Sternocleidomastoid (tissue), 1 donor: ENCODE measurements around a stretch of chr15.

DNA sequence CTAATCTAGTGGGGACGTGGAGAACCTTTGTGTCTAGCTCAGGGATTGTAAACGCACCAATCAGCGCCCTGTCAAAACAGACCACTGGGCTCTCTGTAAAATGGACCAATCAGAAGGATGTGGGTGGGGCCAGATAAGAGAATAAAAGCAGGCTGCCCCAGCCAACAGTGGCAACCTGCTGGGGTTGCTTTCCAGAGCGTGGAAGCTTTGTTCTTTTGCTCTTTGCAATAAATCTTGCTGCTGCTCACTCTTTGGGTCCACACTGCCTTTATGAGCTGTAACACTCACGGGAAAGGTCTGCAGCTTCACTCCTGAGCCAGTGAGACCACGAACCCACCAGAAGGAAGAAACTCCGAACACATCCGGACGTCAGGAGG lies 29.9 kb upstream of the MTHFS start:
- PRO-cap: no peak

GRCh38 chr15:79989498-79990189 lies 18.6 kb upstream of the BCL2A1 start:
- PRO-cap: unidirectional peak, plus-strand start at chr15:79989913

GRCh38 chr15:80017586-80018063 lies 41.9 kb upstream of the ZFAND6 start:
- PRO-cap: no peak

- PRO-cap: no peak
Measured at GRCh38 chr15:80058805-80059056, 745 bp upstream of the ZFAND6 start.

GRCh38 chr15:80159621-80160388 lies 7.0 kb downstream of the FAH start:
- PRO-cap: no peak

DNA sequence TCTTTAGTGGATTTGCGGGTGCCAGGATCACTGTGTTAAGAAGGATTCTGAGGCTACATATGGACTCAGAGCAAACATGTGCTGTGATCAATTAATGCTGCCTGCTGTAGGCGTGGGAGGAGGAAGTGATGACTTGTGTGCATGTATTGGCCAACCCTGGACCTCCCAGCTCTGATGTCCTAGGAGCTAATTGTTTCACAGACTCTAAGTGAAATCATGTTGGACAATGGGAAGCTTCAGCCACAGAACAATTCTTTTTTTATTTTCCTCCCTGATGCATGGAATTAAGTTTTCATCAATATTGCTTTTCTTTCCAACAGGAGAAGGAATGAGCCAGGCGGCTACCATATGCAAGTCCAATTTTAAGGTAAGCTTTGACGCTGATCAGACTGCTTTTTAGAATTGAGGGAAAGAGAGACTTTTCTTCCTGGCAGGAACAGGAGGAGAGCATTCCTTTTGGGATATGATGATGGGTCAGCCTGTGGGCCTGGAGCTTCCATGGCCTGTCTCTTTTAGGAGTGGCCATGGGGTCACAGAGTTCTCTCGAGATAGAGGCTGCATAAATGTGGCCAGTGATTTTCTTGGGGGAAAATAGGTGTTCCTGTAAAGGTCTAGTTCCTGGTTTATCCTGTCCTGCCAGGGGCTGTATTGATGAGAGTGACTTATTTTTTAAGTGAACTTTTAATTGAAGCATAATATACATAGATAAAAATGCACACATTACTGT lies 24.6 kb downstream of the FAH start:
- PRO-cap: no peak

- PRO-cap: no peak
Measured at GRCh38 chr15:80247337-80247747, 4.7 kb downstream of the CTXND1 start.

DNA sequence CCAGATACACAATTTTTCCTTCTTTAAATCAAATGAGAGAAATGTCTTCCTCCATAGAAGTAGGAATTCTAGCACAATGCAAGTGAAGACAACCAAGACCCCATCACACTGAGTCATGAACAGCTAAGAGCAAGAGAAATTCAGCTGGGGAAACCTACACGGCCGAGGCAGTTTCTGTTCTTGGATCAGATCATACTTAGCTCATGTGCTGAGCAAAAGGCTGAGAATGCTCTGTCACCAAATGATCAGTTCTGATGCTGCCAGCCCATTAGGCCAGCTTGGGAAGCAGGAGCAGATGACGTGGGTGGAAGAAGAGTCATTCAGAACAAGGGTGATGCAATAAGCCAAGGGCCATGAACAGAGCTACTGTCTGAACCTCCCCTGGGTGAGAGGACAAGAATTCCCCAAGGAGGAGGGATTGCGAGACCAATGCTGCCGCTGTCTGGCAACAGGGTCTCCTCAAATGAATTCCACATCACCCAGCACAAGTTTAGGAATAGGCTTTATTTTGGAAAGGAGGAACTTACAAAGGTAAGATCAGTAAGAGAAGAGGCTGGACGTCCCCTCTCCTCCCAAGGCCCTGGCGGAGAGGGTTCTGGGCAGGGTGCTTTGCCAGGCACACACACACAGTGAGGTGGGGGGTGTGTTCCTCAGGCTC lies 65.4 kb upstream of the CTXND1 start:
- PRO-cap: no peak

DNA sequence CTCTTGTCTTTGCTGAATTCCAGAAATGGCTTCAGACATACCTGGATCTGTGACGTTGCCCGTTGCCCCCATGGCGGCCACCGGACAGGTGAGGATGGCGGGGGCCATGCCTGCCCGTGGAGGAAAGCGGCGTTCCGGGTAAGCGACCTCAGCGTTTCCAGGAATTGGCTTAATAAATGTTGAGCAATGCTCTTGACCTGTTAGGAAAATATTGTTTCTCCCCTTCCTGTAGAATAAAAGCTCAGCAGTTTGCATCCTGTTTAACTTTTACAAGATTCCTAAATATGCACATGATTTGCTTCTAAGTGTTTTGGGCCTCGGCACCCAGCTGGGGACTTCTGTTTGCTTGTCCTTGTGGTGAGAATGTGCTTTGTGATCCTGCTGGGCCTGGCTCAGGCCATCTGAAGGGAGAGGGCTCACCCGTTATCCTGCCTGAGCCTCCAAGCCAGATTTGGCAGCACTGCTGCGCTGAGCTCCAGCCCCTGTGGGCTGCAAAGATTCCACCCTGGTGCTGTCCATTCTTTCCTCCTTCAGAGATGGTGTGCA lies 46.7 kb downstream of the ARNT2 start:
- PRO-cap: no peak

GRCh38 chr15:80480744-80481278 lies 76.6 kb downstream of the ARNT2 start:
- PRO-cap: no peak

DNA sequence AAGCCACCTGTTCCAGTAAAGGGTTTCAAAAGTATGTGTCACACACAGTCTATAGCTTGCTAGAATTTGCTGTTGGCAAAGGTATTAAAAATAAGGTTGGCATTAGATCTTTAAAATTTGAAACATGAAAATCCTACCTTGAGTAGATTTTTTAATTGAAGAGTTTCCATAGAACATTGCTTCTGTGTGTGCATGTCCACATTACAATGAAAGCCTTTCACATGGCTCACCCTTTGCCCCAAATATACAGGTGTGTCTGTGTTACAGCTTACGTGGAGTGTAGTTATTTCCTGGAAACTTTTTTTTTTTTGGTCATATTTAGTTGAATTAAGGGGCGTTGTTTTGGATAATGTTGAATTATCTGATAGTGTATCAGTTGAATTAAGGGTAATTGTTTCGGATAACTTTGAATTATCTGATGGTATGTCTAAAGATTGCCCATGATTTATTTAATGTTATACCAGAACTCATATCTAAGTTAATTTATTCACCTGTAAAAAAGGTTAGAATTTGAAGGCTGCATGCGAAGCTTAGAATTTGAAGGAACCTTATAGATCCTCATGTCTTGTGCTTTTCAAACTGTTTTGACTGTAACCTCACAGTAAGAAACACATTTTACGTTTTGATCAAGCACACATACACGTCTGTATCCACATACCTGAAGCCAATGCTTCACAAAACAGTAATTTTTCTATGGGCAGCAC lies 2.4 kb downstream of the ABHD17C start:
- PRO-cap: no peak

DNA sequence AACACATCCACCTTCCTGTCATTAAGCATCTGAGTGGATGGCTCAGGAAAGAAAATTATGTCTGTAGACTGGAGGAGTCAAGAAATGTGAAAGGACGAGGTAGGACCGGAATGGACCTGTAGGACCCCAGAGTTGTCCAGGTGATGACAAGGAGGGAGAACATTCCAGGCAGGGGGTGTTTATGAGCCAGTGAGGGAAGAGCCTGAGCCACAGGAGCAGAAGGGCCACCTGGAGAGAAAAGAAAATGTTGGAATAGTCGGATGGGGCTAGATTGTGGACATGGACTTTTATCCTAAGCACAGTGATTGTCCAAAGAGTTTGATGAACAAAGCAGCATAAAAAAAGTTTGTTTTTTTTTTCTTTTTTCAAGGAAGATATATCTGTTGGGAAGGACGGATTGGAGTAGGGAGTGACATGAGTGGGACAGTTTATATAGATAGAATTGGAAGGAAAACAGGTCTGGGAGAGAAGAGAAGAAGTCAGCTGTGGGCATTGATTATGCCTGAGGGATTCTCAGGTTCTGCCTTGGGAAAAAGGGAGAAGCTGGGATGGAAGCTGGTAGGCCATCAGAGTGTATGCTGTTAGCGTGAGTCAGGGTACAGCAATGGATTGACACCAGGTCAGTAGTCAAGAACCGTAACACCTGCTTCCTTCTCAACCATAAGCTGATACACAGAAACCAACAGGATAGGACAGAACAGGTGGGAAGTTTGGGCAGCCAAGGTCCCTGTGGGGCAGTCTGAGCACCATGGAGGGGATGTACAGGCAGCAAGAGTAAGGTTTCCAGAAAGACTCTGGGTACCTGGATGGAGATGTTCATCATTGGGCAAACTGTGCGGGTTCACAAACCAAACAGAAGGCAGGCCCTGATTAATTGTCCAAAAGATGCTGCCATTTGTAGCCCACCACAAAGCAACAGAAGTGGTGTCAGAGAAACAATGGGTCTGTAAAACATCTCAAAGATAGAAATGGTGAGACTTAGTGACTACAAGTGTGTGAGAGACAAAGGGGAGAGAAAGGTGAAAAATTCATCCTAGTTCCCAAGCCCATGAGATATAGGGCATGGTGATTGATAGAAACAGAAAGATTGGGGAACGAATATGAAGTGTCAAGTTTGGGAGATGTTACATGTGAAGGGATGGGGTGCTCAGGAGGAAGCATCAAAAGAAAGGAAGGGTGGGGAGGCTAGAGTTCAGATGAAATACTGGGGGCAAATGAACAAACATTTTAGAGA lies 41.1 kb upstream of the CEMIP start:
- PRO-cap: no peak

DNA sequence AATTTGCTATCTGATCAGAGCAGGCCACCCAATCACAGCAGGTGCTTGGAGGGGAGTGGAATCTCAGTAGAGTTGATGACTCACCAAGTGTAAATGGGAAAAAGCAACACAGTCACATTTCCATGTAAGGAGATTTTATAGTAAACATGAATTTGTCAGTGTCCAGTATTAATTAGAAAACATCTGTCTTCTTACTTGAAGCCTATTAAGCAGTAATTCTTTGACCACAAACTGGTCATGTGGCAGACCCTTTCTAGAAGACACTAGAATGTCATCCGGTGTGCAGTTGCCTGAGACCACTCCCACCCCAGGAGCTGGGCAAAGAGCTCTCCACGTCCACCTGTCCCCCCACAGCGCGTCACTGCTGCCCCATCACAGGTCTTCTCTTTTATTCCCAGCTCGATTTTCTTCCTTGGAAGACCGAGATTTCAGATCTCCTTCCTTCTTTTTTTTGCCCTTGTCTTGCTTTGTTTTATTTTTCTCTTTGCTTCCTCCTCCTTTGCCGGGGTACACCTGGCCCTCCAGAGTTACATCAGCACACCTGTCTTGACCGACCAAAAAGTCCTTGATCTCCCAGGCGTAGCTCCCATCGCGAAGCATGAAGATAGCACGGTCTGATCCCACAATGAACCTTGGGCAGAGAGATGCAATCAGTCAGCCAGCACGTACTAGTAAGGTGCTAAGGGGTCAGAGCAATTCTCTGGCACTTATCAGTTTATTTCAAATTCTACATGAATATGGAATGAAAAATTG lies 10.6 kb downstream of the MESD start:
- PRO-cap: no peak

DNA sequence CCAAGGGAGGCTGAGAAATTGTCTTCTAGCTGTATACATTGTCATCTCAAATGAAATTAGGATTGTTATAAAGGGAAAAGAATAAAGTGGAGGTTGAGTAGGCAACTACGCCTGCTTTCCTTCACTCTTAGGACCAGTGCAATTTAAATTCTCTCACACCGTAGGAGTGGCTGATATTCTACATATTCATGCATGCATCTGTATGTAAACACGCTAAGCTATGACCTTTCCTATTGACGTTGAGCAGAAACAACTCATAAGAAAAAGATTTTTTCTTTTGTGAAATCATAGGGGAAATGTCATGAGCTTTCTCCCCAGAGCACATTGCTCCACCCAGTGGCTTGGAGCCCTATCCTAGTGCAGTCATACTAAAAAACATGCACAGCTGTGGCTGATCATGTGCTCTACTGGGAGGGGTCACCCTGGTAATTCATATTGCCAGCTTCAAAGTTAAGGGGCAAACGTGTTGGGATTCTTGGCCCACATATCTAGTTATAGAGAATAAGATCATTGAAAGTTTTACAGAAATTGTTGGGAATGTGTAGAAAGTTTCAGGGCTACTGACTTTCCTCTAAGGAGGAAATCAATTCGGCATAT lies 1.8 kb upstream of the MESD start:
- PRO-cap: no peak

DNA sequence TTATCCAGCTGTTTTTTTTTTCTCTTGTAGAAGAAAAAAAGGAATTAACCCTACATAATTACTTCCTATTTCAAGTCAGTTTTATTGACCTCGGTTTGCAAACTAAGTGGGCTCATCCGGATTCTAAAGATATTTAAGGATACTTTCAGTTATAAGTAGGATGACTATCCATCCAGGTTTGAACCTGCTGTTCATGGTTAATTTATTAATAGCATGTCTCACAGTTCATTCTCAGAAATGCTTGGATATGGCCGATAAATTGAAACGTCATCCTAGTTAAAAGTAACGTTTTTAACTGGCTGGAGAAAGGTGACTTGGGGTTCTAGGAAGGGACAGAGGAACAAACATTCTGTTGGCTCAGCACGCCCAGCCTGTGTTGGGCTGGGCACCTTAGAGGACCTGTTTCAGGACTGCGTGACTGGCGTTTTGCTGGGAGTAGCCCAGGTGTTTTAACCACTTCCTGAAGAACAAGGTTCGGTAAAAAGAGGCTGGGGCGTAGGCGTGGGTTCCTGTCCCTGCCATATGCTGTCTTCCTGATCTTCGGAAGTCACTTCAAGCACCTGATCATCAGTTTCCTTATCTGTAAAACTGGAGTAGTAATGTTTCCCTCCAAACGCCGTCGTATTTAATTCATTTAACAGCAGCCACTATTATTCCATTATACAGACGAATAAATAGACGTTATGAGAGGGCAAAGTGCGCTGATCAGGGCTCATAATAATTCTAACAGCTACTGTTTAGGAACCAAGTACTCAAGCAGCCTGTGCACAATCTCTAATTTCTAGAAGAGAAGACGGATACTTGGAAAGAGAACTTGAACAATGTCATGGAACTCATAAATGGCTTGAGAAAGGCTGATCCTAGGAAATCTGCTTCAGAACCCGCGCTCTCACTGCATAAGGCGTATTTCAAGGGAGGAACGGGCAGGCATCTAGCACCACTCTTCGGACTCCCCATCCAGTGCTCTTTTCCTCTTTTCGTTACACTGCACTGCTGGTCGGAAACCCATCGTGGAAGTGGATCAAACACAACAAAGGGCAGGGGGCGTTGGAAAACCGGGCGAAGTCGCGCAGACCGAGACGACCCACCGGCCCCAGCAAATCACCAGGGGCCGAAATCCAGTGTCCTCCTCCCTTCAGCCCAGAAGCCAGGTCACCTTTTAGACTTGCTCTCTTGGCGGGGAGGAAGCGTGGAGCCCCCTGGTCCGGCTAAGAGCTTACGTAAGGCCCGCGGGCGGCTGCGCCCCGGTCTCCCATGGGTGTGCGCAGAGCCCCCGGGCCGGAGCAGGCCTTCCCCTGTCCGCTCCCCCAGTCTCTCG lies 856 bp upstream of the TLNRD1 start:
- PRO-cap: bidirectional peak, plus-strand start at position 480 of the sequence, minus-strand start at position 401 of the sequence

DNA sequence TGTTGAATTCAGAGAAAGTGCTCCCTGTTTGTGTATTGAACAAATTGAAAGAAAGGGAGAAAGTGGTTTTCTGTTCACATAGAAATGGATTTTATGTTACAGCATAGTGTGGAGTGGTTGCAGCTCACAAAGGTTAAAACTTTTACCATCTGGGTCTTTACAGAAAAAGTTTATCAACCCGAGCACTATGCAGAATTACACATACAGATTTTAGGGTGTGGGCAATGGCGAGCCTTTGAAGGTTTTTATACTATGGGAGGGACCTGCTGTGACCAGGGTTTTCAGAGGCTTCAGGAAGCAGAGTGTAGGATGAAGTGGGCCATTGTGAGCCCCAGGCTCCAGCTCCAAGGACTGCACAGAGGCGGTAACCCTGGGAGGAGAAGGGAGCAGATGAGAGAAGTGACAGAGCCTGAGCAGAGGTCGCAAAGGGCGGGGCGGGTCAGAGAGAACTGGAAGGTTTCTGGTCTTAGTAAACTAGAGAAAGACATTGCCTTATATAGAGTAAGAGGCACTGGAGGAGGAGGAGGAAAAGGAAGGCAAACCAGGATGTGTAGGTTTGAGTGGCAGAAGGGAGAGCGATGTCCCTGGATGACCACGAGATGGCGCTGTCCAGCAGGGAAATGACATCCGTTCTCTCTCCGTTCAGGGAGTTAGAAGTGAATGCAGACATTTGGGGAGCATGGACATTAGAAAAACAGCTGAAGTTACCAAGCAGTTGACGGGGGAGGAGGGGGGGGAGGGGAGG lies 49.1 kb downstream of the STARD5 start:
- PRO-cap: no peak

DNA sequence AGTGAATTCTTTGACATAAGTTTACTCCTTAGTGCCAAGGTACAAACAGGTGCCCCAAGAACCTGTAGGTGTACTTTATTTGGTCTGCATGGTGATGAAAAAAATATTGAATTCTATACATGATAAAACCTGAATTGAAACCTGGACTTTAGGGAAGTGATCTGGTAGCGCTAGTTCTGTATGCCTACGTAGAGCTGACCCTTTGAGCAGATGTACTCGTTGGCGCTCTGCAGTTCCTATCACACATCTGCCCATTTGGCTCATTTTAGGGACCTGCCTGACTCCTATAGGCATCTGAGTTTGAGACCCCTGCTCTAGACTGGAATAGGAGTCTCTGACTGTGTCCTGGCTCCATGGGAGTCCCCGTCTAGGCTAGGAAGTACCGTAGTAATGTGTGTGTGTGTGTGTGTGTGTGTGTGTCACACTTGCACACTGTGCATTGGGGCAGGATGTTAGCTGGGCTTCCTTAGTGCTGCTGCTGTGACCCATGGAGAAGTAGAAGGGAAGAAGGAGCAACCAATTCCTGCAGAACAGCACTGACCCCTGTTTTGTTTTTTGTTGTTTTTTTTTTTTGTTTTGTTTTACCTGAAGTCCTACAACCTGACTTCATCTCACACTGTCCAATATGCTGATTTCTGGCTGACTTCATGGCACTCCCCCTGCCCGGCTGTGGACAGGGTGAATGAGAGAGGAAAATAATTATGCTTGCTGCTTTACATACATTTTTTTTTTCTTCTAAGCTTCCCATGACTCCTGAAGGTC lies 21.1 kb downstream of the STARD5 start:
- PRO-cap: no peak

- PRO-cap: no peak
Measured at GRCh38 chr15:82088837-82089103, 43.0 kb upstream of the MEX3B start.

- PRO-cap: no peak
Measured at GRCh38 chr15:82372053-82373193, 23.1 kb upstream of the GOLGA6L10 start.

GRCh38 chr15:82445234-82446180 lies 15.9 kb downstream of the GOLGA6L9 start:
- PRO-cap: unidirectional peak, minus-strand start at chr15:82445519